AG09309 (cell line): ENCODE data around the genes TSC22D4, AGFG2 and EPO.

- RRBS = no CpG with 5 or more reads among the region's 1 CpG
These were observed 18.2 kb downstream of the ZSCAN25 start for GRCh38 chr7:99635058-99635266.

DNA sequence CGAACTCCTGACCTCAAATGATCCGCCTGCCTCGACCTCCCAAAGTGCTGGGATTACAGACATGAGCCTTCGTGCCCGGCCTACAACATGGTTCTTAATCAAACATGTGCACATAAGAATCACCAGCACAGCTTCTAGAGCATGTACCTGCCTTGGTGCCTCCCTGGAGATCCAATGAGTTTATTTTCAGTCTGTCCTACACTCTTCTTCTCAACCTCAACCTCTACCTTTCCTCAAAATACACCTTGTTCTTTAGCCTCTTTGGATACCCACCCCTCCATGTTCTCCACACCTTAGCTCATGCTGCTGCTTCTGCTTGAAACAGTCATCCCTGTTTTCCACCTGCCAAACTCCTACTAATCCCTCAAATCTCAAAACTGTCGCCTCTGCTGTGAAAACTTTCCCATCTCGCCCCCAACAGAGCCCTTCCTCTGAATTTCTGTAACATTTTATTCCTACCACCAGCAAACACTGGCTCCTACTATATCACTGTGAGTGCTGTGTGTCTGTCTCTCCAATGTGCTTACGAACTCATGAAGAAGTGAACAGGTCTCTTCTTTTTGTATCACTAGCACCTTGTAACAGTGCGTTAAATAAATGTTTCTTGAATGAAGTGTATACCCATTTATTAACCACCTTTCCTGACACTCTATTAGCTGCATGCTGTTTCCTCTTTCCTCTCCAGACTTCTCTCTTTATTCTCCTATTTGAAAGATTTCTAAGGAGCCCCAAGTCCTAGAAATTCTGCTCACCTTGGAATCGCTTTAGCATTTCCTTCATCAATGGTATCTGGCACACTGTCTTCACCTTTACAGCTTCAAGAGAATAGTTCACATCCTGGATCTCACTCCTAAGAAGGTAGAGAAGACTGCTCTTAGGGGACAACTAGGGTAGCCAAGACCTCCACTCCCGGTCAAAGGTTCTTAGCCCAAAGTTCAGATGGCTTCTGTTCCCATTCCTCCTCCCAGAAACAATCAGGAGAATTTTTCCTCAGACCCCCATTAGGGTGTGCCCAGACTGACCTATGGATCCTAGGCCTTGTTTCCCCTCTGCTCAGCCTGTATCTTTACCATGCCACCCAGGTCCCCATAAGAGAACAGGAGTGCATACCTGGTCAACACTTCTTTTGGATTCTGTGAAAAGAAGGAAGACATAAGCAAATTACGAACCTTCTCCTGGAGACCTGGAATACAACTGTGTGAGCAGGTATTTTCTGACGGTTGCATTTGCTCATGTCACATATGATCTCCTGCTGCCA is 16.4 kb downstream of the TRIM4 start:
- RRBS = no CpG with 5 or more reads among the region's 13 CpGs

GRCh38 chr7:99980343-99980891 is 4.6 kb upstream of the AZGP1 start:
- RRBS = no CpG with 5 or more reads among the region's 6 CpGs

DNA sequence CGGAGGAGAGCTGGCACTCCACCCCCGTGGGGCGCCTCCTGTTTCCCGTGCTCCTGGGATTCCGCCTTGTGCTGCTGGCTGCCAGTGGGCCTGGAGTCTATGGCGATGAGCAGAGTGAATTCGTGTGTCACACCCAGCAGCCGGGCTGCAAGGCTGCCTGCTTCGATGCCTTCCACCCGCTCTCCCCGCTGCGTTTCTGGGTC is 16.5 kb upstream of the AZGP1 start:
- RRBS = no CpG with 5 or more reads among the region's 12 CpGs

GRCh38 chr7:99992724-99993322 is 17.0 kb upstream of the AZGP1 start:
- RRBS = no CpG with 5 or more reads among the region's 12 CpGs

DNA sequence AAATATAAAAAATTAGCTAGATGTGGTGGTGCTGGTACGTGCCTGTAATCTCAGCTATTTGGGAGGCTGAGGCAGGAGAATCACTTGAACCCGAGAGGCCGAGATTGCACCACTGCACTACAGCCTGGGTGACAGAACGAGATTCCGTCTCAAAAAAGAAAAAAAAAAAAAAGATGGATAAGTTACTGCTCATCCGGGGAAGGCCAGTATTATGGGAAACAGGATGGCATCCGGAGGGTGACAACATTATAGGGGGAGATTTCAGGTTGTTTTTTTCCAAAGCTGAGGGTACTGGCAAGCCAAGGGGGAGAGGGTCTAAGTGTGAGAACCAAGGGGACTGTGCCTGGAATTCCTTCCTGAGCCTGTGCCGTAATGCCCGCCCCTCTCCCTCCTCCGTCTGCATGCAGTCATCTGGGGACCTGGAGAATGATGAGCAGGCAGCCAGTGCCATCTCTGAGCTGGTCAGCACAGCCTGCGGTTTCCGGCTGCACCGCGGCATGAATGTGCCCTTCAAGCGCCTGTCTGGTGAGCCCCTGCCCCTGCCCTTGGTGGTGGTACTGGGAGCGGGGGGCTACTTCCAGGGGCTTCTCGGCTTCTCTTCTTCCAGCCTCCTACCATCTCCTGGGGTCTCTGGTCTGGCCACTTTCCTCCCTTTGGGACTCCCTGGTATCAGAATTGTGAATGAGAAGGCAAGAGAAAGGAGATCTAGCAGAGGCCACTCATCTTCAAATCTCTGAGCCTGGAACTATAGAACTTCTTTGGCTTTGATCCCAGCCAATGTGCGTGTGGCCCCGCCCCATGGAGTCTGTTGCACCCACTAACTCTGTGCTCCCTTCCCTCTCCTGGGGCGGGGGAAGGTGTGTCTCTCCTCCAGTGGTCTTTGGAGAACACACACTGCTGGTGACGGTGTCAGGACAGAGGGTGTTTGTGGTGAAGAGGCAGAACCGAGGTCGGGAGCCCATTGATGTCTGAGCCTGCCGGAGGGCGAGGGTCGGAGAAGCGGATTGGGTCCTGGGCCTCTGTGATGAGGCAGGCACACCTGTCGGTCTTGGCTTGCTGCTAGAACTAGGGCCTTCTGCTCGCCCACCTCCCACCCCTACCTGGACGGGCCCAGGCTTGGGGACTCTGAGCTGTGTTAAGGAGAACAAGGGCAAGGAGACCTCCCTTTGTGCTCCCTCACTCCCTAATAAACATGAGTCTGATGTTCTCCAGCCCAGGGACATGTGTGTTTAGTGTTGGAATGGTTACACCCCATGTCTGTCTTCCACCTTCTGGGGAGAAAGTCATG is 4.7 kb downstream of the LAMTOR4 start:
- RRBS = no CpG with 5 or more reads among the region's 30 CpGs

- RRBS = 90% methylated on average over 2 of the region's 17 CpGs
These were observed 1.5 kb downstream of the GAL3ST4 start for GRCh38 chr7:100166725-100167552.

- RRBS = no CpG with 5 or more reads among the region's 9 CpGs
These were observed 18.1 kb upstream of the PVRIG start for GRCh38 chr7:100201390-100202243.

- RRBS = no CpG with 5 or more reads among the region's 9 CpGs
These were observed 27.6 kb downstream of the PVRIG start for GRCh38 chr7:100247219-100247899.

GRCh38 chr7:100338044-100338580 is 19.8 kb upstream of the PILRB start:
- RRBS = 96% methylated on average over 1 of the region's 14 CpGs

- RRBS = no CpG with 5 or more reads among the region's 9 CpGs
These were observed 3.9 kb downstream of the PILRB start for GRCh38 chr7:100361494-100362463.

GRCh38 chr7:100364086-100365099 is 6.5 kb downstream of the PILRB start:
- RRBS = no CpG with 5 or more reads among the region's 9 CpGs

GRCh38 chr7:100366249-100366755 is 7.0 kb upstream of the PILRA start:
- RRBS = no CpG with 5 or more reads among the region's 5 CpGs

GRCh38 chr7:100384554-100385230 is 11.4 kb downstream of the PILRA start:
- RRBS = no CpG with 5 or more reads among the region's 6 CpGs

DNA sequence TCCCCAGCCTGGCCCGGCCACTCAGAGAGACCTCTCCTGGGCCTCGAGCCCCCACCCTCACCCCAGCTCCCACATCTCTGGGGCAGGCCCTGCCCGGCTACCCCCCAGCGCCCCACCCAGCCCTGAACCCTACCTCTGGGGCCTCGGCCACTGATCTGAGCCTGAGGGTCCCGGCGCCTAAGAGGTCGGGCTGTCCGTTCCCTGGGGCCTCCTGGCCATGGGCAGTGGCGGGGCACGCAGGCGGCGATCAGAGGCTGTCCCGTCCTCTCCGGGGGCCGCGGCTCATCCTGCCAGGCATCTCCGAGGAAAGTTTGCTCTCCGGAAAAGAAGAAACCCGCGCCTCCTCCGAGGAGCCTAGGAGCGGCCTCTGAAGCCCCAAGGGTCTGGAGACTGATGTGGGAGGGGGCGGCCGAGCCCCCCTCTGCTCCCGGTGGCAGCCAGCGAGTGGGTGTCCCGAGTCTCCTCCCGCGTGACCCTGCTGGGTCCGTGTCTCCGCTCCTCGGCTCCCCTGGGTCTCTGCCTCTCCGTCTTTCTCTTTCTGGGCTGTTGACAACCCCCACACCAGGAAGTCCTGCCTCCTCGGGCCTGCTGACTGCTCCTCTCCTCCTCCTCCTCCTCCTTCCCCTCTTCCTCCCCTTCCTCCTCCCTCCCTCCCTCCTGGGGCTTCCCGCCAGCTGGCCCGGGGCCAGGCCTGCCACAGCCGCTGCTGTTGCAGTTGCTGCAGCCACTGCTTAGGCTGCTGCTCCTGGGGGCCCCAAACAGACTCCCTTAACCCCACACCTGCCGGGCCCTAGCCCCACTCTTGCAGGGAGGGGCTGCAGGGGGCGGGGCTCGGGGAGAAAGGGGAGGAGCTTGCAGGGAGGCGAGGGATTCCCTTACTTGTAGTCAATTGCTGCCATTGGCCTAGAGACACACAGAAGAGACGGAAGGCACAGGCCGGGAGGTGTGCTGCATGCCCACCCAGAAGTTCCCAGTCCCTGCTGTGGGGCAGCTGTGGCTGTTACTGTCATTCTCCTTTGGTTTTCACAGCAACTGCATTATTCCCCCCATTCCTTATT is at the start of gene TSC22D4:
Gene TSC22D4 (minus strand): TSS at position 554 of the 1,058 bp plus-strand sequence.
- RRBS = 1% methylated on average over 24 of the region's 44 CpGs

GRCh38 chr7:100538717-100539658 is at the start of gene AGFG2:
AGFG2 (plus strand) TSS chr7:100539203.
- RRBS = 3% methylated on average over 31 of the region's 83 CpGs

DNA sequence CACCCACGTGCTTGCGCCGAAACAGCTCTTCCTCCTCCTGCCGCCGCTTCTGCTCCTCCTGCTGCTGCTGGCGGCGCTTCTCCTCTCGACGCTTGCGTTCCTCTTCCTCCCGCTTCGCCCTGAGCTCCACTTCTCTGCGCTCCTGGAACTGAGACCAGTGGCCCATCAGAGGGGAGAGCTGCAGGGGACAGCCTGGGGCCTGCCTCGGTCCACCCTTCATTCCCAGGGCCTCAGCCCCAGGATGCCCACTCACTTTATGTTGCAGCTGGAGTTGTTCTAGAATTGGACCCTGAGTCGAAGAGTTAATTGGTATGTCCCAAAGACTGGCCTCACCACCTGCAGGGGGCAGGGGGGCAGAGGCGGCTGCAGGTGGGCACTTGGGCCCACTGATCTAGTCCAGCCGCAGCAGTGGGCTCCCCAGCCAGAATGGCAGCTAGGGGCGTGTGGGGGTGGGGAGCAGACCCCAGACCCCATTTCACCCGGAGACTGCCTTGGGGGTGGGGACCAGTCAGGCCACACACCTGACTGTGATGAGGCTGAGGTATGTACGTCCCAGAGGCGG is 9.8 kb downstream of the GNB2 start:
- RRBS = 86% methylated on average over 1 of the region's 21 CpGs

DNA sequence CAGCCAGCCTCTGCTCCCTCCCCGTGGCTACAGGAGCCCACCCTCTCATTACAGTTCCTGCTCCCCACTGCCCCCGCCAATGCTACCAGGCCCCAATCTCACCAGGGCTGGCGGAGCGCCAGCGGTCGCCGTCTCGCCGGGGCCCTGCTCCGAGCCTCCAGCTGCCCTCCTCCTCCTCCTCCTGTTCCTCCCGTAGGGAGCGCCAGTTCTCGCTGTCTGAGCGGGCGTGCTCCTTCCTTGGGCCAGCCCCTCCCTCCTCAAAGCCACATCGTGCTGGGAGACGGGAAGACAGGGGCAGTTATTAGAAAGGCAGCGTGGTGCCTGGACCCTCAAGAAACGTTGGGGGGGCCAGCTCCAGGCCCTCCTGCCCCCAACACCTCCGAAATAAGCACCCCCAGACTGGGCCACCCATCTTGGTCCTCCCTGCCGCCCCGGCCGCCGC is 7.5 kb downstream of the GIGYF1 start:
- RRBS = no CpG with 5 or more reads among the region's 24 CpGs

- RRBS = 5% methylated on average over 40 of the region's 50 CpGs
These were observed at the start of gene EPO for GRCh38 chr7:100720132-100720921. EPO (plus strand) TSS chr7:100720468.

DNA sequence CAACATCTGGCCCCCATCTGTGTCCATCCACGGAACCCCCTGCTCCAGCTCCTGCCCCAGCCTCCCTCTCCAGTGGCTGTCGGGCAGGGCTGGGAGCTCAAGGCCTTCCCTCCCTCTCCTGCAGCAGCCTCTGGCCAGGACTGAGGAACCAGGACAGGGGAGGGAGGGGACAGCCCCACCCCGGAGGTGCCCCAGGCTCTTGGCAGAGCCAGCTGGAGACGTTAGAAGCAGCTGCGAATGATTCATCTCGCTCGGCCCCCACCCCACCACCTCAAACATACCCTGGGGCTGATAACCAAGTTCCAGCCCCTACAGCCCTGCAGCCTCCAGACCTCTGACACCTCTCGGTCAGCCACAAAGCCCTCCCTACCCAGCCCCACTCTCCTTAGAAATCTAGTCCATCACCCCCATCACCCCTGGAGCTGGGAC is 25.2 kb downstream of the EPHB4 start:
- RRBS = 29% methylated on average over 1 of the region's 8 CpGs